ENCODE measurements around a stretch of chr6.

DNA sequence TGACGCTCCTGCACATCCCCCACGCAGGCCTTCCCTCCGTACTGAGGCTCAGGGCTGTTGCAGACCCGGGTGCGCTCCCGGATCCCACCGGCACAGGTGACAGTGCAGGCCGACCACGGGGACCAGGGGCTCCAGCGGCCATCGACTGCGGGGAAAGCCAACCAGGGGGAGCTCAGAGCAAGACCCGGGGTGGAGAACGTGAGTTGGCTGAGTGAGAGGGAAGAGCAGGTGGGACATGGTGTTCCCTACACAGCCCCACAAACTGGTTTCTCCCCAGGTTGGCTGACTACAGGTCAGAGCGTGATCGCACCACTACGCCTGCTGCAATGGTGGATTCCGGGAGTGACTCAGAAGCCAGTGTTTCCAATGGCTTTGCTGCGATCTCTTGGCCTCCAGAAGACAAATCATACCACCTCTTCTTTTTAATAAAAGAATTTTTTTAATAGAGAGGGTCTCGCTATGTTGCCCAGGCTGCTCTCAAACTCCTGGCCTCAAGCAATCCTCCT lies 18.8 kb downstream of the THBS2 start:
- RRBS = 22% methylated on average over 4 of the region's 20 CpGs

GRCh38 chr6:170026068-170026966 lies 264.6 kb downstream of the DLL1 start:
- RRBS = no CpG with 5 or more reads among the region's 26 CpGs

DNA sequence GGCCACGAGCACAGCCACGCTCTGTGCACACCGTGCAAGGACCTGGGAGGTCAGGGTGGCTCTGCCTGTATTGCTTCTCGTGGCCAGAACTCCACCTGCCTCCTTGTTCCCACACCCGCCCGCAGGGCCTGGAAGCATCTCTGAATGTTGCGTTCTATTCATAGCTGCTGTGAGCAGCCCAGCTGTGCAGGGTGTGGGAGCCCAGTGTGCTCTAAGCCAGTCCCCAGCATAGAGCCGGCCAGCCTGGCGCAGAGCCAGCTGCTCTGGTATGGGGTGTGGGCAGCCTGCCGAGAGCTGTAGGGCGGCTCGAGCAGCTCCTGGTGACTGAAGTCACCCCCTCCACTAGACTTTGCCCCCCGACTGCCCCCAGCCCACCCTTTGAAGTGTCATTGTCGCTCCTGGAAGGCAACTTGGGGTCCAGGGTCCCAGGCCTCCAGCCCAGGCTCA lies 161.1 kb downstream of the DLL1 start:
- RRBS = no CpG with 5 or more reads among the region's 14 CpGs

DNA sequence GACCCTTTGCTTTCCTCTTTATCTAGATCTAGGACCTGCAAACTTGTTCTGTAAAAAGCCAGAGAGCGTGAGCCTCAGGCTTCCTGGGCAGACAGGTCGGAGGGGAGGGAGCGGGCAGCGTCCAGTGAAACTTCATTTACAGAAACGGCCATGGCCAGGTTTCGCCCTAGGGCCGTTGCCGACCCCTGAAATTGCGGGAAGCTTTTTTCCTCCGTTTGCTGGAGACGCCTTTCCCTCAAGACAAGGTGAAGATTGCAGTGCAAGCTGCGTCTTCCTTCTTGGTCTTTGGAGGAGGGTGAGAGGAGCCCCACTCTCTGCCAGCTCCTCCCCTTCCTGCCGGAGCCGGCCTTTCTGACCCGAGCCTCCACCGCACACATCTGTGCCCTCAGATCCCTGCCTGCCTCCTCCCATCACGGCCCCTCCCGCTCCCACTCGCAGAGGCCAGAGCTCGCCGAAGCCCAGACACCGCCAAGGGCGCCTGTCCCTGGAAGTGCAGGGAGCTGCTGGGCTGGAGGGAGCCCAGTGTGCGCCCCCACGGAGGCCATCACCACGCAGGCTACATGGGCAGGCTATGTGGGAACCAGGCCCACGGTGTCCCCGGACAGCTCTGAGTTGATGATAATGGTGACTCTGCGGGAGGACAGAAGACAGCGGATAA lies 155.2 kb downstream of the DLL1 start:
- RRBS = 38% methylated on average over 1 of the region's 30 CpGs

GRCh38 chr6:170165169-170166001 lies 125.5 kb downstream of the DLL1 start:
- RRBS = 100% methylated on average over 4 of the region's 26 CpGs

- RRBS = no CpG with 5 or more reads among the region's 12 CpGs
Measured at GRCh38 chr6:170225136-170225683, 65.7 kb downstream of the DLL1 start.

GRCh38 chr6:170262424-170262938 lies 28.4 kb downstream of the DLL1 start:
- RRBS = no CpG with 5 or more reads among the region's 22 CpGs

DNA sequence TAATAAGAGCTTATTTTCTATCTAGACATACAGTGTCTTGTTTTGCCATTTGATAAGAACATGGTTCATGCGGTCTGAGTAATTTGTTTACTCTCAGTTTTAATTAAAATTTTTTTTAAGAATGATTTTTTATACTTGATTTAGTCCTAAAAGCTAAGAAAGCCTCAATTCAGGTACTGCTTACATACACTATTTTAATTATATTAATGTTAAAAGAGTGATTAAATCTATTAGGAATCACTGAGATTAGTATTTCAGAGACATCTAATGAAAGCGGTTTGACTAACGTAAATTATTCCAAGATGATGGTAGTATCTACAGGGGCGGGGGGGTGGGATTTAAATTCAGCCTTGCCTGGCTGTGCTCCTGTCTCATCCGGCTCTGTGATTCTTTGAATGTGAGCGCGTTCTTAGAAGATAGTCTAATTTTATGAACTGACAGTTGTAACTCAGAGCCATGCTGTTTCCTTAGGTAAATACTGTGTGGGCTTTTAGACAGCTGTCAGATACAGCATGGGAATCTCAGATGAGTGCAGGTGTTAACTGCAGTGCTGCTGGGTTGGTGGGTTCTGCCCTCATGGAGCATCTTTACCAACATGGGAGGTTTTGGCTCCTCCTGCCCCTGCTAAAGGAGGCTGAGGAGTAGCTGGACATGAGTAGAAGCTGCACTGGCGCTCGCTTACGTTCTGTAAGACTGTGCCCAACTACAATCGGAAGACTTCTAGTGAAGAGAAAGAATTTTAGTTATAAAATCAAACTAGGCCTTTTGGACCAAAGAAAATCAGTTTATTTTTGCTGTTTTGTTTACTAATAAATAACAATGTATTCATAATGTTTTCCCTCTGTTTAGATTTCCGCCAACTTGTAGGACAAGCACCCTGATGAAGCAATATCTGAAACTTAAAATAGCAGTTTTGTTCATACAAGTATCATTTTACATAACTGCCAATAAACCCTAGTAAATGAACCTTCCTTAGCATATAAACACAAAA lies 65.8 kb downstream of the FAM120B start:
- RRBS = no CpG with 5 or more reads among the region's 12 CpGs

- RRBS = 78% methylated on average over 4 of the region's 66 CpGs
Measured at GRCh38 chr6:170421136-170421921, 114.8 kb downstream of the FAM120B start.

GRCh38 chr6:170576501-170577443 lies 7.7 kb downstream of the PDCD2 start:
- RRBS = no CpG with 5 or more reads among the region's 6 CpGs

GRCh38 chr6:170579671-170580552 lies 4.5 kb downstream of the PDCD2 start:
- RRBS = no CpG with 5 or more reads among the region's 7 CpGs